ENCODE results near the gene DONSON.

- RRBS = no CpG with 5 or more reads among the region's 11 CpGs
These were observed 1.1 kb upstream of the SCAF4 start for GRCh38 chr21:31732801-31733605.

GRCh38 chr21:31865886-31866430, 6.9 kb upstream of the HUNK start:
- RRBS = 4% methylated on average over 5 of the region's 17 CpGs

GRCh38 chr21:31900319-31901114, 27.7 kb downstream of the HUNK start:
- RRBS = no CpG with 5 or more reads among the region's 16 CpGs

- RRBS = no CpG with 5 or more reads among the region's 18 CpGs
These were observed 101.7 kb downstream of the HUNK start for GRCh38 chr21:31974383-31975016.

DNA sequence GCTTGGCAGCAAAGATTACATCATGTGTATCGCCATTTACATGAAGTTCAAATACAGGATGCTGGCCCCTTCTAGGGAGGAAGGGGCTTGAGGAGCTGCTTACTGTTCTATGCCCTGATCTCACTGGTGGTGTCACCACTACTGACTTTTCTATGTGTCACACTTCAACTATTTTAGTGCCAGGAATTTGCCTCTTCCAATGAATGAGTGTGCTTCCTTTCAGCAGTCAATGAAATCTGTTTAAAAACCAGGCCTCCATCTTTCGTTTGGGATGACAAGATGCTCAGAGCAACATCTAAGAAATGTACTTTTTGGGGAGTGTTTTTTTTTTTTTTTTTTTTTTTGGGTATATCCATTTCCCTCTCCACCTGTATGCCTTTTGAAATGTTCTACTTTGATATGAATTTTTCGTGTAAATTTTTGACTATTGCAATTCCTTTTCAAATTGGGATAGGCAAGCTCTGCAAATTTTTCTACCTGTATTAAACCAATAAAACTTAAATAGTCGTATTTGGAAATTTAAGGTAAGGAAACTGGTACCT, 31.3 kb downstream of the MRAP start:
- RRBS = no CpG with 5 or more reads among the region's 4 CpGs

DNA sequence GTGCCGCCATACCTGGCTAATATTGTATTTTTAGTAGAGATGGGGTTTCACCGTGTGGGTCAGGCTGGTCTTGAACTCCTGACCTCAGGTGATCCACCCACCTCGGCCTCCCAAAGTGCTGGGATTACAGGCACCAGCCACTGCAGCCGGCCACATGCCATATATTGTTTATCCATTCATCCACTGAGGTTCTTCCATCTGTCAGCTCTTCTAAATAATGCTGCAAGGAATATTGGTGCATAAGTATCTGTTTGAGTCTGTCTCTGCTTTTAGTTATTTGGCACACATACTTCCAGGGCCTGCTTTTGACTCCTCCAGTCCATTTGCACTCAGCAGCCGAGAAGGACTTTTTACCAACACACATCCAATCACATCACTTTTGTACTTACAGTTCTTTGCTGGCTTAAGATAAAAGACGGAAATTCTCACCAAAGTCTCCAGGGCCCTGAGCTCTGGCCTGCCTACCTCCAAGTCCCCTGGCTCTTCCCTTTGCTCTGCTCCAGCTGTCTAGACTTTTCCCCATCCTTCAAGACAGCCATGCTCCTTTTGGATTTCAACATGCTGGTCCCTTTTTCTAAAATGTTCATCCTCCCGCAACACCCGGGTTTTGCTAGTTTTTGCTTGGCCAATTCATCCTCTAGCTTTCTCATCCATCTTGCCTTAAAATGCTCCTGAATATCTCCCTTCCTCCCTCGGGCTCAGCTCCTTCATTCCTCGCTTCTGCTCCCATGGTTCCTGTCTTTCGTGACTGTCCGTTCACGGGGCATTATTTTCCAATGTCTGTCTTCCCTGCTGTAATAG, 2.2 kb upstream of the EVA1C start:
- RRBS = no CpG with 5 or more reads among the region's 13 CpGs

DNA sequence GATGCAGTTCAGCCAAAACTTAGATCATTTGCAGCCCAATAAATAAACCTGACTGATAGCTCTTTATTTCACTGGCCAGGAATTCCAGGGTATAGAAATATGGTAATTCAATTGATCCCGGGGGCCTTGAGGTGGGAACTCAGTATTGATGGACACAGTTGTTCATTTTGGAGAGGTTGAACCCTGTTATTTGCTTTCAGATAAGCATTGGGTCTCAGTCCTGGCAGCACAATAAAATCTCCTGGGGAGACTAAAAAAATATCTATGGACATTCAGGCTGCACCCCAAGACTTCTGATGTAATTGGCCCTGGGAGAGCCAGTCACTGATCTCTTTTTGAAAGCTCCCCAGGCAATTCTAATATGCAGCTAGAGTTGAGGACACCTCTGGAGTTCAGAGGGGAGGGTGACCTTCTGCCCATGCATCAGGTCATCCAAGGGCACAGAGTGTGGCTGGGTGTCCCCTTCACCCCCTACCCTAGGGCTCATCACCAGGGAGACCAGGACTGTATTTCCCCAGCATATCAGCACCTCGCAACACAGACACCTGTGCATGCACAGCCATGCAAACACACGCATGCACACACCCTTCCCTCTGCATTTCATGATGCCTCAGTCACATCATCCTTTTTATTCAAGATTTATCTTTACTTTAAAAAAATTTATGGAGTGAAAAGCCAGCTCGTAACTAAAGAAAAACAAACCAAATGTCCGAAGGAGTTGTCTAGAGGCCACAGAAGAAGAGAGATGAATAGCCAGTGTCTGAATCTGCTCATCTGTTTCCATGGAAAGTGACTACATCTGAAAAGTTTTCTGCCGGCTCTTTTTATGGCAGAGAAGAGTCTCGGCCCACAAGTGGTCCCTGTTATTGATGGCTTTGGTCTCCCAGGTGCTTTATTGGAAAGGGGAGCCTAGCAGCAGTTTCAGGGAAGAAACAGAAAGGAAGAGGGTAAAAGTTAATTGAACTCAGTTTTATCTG, 5.3 kb downstream of the EVA1C start:
- RRBS = no CpG with 5 or more reads among the region's 7 CpGs

DNA sequence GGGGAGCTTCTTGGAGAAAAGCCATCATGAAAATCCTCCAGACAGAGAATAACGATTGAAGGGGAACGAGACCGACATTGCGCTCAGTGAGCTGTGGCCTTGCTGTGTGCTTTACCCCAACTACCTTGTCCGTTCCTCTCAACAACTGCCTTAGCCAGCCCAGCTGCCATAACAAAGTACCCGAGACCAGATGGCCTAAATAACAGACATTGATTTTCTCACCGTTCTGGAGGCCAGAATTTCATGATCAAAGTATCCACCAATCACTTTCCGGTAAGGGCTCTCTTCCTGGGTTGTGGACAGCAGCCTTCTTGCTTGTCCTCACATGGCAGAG, 79.9 kb downstream of the TCP10L start:
- RRBS = no CpG with 5 or more reads among the region's 8 CpGs

- RRBS = 1% methylated on average over 11 of the region's 60 CpGs
These were observed 15.8 kb downstream of the TCP10L start for GRCh38 chr21:32569233-32570193.

GRCh38 chr21:32602038-32602711, 10.0 kb downstream of the CFAP298 start:
- RRBS = no CpG with 5 or more reads among the region's 9 CpGs

DNA sequence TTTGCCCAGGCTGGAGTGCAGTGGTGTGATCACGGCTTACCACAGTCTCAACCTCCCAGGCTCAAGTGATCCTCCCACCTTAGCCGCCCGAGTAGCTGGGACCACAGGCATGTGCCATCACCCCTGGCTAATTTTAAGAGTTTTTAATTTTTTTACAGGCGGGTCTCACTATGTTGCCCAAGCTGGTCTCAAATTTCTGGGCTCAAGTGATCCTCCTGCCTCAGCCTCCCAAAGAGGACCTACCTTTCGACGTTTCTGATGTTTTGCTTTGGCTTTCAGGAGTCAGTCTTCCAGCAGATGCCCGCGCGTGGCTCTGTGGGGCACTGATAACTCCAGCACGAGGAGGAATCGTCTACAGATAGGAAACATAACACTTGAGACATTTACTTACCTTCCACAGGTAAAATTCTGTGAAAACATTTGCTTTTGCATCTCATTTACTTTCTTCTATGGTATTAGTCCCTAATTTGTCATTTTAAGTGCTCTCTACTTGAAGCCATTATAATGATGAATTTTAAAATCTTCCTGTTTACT, 27.3 kb upstream of the CFAP298 start:
- RRBS = no CpG with 5 or more reads among the region's 11 CpGs

DNA sequence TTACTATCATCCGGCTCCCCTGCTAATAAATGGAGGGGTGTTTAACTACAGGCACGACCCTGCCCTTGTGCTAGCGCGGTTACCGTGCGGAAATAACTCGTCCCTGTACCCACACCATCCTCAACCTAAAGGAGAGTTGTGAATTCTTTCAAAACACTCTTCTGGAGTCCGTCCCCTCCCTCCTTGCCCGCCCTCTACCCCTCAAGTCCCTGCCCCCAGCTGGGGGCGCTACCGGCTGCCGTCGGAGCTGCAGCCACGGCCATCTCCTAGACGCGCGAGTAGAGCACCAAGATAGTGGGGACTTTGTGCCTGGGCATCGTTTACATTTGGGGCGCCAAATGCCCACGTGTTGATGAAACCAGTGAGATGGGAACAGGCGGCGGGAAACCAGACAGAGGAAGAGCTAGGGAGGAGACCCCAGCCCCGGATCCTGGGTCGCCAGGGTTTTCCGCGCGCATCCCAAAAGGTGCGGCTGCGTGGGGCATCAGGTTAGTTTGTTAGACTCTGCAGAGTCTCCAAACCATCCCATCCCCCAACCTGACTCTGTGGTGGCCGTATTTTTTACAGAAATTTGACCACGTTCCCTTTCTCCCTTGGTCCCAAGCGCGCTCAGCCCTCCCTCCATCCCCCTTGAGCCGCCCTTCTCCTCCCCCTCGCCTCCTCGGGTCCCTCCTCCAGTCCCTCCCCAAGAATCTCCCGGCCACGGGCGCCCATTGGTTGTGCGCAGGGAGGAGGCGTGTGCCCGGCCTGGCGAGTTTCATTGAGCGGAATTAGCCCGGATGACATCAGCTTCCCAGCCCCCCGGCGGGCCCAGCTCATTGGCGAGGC, 520 bp upstream of the OLIG2 start:
- RRBS = 14% methylated on average over 9 of the region's 48 CpGs

- RRBS = no CpG with 5 or more reads among the region's 10 CpGs
These were observed 1.2 kb downstream of the TMEM50B start for GRCh38 chr21:33478538-33478953.

- RRBS = no CpG with 5 or more reads among the region's 11 CpGs
These were observed 712 bp upstream of the TMEM50B start for GRCh38 chr21:33480515-33480856.

GRCh38 chr21:33559026-33559971, 16.5 kb downstream of the SON start:
- RRBS = no CpG with 5 or more reads among the region's 13 CpGs

GRCh38 chr21:33588503-33589462, at the start of gene DONSON:
Gene DONSON, minus strand, starts transcription at chr21:33588684.
- RRBS = 1% methylated on average over 48 of the region's 78 CpGs

- RRBS = no CpG with 5 or more reads among the region's 6 CpGs
These were observed 15.4 kb downstream of the CRYZL1 start for GRCh38 chr21:33626176-33626508.

DNA sequence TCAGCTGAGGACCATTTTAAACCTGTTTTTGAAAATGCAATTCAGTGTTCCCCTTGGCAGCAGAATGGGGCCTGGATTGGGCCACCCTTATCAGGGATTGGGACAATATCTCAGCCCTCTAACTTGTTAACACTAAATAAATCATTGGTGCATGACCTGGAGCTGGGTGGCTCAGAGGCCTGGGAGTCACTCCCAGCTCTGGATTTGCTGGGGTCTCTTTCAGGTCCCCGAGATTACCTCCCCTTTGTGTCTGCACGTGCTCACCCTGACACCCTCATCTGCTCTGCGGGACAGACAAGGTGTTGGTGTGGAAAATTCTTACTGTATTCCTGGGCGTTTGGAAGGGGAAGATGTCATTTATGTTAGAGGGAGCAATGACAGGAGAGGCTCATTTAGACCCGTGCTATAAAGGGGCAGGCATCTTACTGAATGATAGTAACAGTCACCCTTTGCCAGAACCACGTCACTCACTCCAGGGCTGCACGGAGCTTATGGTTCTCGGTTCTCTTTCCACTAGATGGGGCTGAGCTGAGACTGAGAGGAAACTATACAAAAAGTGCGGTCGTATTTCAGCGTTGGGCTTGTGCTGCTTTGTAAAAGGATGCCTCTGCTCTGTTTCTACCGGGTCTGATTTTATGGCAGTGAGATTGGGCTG, 55.5 kb downstream of the MRPS6 start:
- RRBS = no CpG with 5 or more reads among the region's 12 CpGs

DNA sequence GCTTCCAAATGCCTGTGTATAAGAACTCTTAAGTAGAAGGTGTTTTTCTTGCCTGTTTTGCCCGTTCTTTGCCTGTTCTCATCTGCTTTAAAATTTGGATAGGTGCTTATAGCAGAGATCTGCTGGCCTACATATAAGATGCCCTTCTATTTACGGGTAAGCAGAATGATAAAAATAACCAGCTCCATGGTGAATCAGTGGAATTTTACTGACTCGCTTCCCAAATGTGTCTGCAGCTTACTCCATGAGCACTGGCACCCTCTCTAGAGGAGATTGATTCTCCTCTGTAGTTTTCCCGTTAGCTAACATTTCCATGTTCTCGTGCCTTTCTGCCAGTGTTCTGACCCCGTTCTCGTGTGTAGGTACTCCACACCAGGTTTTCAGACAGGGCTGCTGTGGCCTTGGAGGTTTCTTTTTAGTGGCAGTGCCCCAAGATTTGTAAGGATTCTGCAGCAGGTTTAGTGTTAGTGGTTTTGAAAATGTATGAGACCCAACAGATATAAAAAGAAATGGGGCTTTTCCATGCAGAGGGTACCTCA, 56.1 kb downstream of the MRPS6 start:
- RRBS = no CpG with 5 or more reads among the region's 7 CpGs

DNA sequence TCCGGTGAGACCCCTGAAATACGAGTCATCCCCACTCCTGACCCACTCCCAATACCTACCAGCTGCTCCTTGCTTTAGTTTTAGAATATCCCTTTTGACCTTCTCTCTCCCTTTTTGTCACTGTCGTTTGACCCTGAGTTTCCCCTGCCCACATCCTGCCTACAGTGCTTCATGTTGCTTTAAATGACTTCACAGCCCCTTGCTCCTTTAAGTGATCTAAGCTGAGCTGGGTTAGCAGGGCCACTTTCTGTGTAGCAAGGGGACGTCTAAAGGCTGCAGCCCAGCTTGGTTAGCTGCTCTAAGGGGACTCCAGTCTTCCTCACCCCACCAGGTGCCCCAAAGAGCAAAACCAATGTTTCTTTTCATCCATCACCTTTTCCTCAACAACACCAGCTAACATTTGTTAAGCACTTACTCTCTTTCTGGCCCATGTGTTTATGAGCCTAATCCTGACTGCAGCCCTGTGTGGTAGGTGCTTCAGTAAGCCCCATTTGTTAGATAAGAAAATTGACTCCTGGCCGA, 125.5 kb downstream of the MRPS6 start:
- RRBS = no CpG with 5 or more reads among the region's 5 CpGs